Skin of body (tissue), 2 donors: ENCODE measurements around the genes ATL1, TXNDC16 and PSMC6.

GRCh38 chr14:49779223-49779969 is 11.4 kb downstream of the KLHDC2 start:
- RAMPAGE, long total RNA = no peak

DNA sequence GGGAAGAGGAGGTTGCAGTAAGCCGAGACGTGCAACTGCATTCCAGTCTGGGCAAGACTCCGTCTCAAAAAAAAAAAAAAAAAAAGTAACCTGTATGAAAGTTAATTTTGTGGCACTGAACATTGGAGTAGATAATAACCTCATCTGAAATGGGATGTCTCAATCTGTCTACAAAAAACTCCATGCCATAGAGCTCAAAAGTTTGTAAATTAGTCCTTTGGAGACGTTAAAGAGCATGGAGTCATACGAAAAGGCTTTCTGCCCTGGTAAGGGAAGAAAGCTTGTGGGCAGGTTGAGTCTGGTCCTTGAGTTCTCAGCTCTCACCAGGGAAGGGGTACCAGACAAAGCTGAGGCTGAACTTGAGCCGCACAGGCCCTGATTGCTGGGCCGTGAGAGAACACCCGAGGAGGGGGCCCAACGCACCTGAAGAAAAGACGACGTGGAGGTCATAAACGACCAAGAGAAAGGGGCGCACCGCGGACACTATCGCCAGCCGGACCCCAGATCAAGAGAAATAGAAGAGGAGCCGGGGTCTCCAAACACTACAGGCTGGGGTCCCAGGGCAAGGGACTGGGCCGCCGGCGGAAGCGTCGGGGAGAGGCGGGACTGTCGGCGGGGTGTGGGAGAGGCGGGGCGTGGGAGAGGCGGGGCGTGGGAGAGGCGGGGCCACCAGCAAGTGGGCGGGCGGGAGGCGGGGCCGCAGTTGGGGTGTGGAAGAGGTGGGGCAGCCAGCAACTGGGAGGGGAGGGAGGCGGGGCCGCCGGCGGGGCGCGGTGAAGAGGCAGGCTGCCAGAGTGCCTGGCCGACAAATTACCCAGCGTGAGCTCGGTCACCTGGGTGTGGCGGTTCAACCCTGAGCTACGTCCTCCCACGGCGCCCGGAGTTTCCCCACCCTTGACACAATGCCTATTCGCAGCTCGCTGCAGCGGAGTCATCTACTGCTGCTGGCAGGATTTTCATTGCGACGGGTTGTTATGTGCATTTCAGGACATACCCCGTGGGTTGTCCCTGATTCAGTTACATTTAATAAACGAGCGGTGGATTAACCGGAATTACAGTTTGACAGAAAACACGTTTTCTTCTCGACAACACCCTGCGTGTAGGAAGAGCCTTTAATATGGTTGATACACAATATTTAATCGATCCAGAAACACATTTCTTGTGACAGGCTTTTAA is 15.4 kb upstream of the NEMF start:
- RAMPAGE, long total RNA = no peak

DNA sequence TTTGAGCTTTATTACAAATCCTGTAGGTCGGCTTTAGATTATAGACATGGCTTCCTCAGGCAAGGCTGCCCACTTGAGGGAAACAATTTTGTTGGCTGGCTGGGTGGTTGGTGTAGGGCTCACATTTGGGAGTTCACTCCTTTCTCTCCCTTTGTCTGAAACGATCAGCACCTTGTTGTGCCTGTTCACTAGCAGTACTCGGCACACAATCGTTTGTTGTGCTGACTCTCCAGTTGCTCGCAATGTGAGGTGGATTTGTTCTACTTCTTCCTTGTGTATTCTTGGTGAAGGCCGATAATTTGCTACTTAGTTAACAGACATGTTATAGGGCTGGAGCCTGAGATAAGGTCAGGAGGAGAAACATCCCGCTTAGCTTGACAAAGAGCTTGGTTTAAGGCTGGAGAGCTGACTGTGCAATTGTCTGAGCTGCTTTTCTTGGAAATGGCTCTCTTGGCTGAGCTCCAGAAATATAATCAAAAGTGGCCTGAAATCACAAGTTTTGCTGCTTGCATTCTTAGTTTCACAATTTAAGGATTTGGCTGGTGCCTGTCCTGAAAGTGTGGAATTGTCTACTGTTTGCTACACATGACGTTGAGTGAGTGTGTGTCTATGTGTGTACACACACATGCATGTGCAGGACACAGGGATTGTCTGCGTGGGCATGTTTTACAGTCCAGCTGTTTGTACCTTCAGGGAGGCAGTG is 77.6 kb downstream of the ARF6 start:
- RAMPAGE, long total RNA = no peak

DNA sequence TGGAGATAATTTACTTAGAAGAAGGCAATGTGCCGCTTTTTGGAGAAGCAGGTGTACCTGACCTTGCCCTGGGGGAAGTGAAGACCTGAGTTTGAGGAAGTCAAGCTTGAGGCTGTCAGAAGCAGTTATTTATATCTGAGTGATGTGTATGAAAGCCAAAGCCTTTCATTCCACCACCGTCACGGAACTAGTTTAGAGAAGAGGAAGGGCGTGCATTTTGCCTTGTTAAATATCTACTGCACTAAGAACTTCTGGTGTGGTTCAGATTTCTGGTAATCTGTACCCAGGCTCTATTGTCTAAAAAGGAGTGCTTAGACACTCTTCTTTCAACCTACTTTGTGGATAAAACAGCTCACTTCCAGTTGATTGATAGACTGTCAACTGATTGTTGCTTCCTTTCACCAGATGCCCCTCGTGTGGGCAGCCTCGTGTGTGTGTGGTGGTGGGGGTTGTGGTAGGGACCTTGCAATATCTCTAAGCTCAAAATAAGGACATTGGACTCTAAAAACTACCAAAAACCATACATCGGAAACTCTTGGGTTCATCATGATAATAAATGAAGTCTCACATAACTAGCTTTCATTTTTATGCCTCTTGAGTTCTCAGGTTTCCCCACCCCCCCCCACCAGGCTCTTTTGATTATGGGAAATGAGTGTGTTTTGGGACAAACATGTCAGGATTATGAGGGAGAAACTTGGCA is 78.5 kb downstream of the ARF6 start:
- RAMPAGE, long total RNA = no peak

DNA sequence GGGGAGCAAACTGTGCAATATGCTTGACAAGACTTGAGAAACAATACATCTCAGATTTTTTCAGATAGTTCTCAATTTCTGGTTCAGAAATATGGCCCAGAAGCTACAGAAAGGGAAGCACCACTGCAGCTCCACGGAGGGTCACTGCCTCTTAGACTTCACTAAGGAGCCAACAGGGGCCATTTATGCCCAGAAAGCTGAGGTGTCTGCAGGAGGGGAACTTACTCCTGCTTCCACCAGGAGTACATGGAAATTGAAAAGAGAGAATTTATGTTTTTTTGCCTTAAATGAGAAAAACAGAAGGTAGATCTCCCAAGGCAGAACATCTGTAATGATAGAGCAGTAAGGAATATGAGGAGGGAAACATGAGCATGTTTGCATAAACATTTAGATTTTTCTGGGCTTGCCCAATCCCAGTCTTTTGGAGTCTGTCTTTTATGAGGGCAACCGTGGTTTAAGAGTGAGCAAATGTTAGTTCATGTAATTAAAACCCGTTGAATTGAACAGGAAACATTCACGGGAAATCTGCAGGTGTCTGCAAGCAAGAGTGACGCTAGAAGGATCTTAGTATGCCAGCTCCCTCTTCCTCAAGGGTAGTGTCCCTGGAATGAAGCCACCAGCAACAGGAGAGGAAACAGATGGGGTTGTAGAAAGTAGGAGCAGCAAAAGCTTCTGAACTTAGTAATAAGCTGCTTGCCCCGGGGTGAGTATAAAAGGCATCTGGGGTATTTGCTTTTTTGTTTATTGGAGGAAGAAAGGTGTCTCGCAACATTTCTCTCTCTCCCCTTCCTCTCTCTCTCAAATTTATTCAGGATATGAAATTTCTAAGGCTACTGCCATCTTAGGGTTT is 79.3 kb downstream of the ARF6 start:
- RAMPAGE, long total RNA = no peak

GRCh38 chr14:50039779-50040360 is 76.5 kb downstream of the VCPKMT start:
- RAMPAGE, long total RNA = no peak

DNA sequence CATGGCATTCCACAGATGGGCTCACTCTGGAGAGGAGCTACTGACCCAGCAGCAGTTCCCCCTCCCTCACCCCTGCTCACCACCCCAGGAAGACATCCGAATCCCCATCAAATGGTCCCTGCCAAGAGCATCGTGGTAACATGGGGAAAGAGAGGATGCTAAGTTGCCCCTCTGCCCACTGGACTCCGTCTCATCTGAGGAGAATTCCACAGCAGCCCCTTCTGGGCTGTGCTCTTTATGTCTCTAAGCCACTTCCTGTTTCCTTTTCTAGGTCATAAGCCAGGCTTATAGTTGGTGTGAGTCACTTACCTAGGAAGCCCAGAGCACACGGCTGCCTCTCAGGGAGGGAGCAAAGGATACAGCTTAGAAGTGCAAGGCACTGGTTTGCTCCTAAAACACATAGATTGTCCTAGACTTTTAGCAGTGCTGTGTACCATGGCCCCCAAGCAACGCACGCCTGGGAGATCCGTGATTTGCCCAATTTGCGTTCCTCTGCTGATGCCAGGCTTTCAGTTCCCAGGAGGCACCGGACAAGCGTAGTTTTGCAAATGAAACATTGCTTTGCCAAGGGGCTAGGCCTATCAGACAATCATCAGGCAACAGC is 75.9 kb downstream of the VCPKMT start:
- RAMPAGE, long total RNA = no peak

- RAMPAGE, long total RNA = no peak
Measured at GRCh38 chr14:50335937-50336861, 24.1 kb downstream of the DMAC2L start.

DNA sequence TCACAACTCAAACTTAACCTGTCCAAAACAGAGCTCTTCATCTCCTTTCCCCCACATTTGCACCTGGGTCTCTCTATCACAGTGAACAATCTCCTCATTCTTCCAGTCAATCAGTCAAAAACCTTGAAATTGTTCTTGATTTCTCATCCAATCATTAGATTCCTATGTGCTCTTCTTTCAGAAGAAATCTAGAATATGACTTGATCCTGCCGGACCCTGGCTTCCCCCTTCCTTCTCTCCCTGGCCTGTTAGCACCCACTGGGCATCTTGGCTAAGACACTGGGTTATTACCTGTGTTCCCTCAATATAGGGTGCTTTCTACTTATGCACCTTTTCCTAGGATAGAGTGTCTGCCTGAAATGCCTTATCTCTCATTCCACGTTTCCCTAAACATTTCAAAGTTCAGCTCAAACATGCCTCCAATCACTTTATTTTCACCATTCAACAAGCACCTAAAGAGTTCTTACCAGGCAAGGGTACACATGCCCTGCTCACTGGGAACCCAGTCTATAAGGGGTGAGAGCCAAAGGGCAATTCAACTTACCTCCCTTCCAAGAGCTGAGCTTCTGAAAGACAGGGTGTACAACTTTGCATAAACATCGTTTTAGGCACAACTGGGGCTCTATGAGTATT is 3.8 kb downstream of the CDKL1 start:
- RAMPAGE, long total RNA = no peak

GRCh38 chr14:50559912-50560902 is at the start of gene ATL1:
ATL1 (plus strand) TSS chr14:50560145.
- RAMPAGE, long total RNA = no peak

DNA sequence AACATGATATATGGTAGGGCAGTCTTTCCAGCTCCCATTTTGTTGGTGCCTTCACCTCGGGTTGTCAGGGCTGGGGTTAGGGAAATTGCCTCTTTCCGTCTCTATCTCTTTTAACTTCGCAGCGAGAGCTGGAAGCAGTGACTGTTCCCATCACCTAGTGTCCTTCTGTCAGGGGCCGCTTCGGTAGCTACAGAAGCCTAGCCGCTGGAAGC is 1.4 kb downstream of the NIN start:
- RAMPAGE, long total RNA = no peak

DNA sequence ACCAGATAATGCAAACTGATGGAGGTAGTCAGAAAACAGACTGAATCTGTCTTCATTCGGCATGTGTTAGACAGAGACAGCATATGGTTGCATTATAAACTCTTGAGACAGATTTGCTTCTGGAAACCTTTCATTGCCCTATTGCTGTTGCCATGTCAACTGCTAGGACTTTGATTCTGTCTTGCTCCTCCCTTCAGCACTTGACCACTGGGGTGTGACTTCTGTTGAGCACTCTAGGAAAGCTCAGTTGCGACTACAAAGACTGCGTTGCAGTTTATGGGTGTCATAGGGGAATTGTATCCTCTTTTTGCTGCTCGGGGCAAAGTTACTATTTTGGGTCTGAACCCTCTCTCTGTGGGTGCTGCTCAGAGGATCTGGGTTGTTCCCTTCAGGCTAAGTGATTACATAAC is 44.2 kb upstream of the TRIM9 start:
- RAMPAGE, long total RNA = no peak

DNA sequence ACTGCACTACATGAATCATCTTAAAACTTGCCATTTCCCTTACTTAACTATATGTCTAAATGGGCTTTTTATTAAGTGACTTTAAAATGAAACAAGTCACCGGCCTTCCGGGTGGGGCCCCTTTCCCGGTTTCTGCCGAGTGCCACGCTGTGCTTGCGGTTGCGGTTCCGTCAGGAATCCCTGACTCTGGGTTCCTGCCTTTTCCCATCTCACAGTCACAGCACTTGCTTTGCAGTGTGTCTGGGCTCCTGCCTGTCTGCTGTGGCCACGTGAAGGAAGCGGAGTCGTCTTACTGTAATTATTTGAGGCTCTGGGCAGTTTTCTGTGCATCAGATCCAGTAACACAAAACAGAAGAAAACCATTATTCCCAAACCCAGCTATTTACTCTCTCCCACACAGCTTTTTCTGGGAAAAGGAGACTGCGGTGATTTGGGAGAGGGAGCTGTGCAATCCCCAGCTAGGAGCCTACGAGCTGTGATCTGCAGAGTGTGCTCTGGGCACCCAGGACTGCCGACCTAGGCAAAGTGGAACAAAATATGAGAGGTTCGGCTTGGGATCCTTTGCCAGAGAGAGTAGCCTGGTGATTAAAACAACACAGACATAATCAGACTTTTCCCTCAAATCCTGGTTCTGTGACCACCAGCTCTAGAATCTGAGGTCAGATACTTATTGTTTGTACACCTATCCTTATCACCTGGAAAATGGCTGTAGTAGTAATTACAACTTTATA is 43.9 kb upstream of the FRMD6 start:
- RAMPAGE, long total RNA = no peak

DNA sequence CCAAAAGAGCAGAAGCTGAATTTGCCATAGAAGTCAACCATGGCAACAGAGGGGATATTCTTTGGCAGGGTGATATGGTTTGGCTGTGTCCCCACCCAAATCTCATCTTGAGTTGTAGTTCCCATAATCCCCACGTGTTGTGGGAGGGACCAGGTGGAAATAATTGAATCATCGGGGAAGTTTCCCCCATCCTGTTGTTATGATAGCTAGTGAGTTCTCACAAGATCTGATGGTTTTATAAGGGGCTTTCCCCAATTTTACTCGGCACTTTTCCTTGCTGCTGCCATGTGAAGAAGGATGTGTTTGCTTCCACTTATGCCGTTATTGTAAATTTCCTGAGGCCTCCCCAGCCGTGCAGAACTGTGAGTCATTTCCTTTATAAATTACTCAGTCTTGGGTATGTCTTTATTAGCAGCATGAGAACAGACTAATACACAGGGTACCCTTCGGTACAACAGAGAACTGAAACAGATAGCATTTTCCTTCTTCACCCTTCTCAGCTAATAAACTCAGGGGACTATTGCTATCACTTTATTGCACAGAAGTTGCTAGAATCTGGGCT is 45.3 kb downstream of the GNG2 start:
- RAMPAGE, long total RNA = no peak

GRCh38 chr14:51930511-51930909 is 58.8 kb upstream of the RTRAF start:
- RAMPAGE, long total RNA = no peak

DNA sequence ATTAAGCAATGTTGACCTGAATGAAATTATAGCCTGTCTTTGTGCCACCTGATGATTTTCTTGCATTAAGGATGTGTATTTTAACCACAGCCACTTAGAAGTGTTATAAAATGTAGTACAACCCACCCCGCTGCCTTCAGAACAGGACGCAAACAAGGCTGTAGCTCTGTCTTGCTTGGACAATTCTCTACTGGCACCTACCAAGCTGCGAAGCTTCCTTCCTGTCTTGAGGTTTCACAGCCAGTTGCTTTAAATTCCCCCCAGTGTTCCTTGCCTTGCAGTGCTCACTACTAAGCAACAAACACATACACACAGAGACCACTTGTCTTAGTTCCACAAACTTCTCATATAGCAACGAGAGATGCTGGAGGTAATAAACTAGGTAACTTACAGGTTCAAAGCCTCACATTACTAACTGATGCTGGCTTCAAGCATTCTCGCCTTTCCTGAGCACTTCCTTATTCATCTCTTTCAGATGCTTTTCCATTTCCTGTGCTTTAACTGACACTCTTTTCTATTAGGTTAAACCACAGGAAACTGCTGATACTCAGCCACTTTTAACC is 91.5 kb upstream of the PTGDR start:
- RAMPAGE, long total RNA = no peak

DNA sequence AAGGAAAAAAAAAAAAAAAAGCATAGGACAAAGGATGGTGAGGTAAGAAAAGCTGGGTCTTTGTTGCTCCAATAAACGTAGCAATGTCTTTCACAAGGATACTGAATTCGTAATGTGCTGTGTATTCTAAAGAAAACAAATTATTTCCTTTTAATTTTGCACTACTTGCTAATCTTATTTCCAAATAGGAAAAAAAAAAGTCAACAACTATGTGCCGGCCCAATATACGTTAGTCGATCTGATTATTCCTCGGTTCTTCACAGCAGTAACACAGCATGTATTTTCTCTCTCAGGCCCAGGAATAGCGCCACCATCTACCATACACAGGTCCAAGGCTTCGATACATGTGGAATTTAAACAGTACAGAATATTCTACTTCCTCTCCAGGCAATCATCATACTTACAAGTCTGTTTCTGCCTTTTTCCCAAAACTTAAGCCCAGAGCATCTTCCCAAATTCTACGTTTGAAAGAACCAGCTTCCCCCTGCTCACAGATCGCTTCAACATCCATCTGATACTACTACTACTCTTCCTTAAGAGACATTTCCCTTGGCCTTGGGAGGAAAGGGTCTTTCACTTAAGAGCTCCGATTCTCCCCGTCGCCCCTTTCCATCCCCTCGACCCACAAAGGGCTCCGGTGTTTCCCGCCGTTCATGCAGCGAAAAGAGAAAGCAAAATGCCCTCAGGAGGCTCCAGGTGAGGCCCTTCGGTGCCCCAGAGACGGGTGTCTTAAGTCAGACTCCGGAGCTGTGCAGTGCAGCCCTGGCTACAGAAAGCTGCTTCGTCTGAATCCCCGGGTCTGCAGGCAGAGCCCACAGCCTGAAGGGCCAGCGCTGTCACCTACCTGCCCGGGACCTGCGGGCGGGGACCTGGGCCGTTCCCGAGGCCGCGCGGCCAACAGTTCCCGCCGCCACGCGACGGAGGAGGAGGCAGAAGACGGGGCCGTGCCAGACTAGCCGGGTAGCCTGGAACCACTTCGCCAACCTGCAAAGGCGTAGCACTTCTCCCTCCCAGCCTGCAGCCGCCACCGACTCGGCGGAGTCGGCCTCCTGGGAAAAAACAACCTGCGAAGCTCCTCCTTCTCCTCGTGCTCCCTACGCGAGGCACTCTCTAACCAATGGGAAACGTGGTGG is at the start of gene TXNDC16:
TSS of gene TXNDC16 (minus strand) at position 1,034 of the 1,133 bp plus-strand sequence.
- RAMPAGE, long total RNA = no peak

DNA sequence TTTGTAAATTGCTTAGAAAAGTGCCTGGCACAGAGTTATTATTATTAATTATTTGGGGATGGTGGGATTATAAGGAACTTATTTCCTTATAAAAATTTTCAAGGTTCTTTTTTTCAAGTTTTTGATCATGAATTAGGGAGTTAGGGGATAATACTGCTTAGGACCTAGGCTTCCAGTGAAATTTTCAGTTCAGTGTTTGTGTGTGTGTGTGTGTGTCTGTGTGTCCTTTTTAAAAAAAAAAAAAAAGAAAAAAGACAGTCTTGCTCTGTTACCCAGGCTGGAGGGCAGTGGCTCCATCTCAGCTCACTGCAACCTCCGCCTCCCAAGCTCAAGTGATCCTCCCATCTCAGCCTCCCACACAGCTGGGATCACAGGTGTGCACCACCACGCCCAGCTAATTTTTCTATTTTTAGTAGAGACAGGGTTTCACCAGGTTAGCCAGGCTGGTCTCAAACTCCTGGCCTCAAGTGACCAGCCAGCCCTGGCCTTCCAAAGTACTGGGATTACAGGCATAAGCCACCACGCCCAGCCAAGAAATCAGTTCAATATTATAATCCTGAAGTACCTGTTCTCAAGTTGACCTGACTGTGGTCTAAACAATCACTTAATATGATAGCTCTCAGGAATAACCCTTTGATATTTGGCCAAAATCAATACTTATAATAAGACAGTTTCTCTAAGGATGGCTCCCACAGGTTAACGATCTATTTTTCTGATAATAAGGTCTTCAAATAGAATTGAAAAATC is 35.6 kb downstream of the ERO1A start:
- RAMPAGE, long total RNA = no peak

DNA sequence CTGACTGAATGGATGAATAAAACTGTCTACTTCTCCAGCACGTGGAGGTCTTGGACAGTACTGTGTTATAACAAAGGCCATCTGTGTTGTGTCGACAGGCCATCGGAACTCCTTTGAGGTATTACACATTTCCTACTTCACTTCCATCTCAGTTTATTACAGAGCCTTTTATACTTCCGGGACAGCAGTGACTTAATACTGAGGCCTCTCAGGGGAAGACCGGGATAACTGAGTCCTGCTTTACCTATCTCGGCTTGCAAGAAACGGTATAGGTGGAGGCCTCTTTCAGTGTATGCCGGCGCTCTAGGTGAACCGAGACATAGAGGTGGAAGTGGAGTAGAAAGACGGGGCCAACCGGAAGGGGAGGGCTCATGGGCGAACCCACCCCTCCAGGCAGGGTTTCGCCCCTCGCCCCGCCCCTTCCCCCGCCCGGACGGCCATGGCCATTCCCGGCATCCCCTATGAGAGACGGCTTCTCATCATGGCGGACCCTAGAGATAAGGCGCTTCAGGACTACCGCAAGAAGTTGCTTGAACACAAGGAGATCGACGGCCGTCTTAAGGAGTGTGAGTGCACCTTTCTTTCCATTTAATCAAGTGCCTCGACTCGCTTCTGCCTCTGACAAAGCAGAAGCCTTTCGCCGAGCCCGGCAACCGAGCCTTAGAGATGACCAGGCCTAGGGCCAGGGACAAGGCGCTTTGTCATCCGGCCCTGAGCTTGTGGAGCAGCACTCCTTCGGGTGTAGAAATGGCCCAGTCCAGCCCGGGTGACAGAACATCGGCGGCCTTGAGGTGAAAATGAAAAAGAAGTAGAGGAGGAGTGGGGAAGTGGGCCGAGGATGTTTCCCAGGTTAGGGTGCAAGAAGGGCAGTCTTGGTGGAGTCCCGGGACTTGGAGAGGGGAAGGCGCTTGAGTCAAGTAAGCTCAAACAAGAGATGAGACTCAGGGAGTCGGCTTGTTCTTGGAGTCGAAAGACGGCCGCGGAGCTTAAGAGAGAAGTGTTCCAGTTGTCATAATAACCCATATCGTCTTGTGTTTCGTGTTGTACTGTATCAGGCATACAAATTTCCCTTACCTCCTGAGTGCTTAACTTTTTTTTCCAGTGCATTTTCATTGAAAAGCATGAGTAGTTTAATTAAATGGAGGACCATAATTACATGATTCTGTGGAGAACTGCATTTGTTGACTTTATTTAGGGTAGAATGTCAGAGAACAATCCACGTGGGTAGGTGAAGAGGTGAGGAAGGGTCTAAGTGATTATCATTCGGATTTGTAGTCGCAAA is at the start of gene PSMC6:
TSS of gene PSMC6 (plus strand) at position 462 of the 1,282 bp plus-strand sequence.
- RAMPAGE, long total RNA = no peak

GRCh38 chr14:52789837-52790366 is 1.5 kb downstream of the GNPNAT1 start:
- RAMPAGE, long total RNA = no peak